T47D (cell line): ENCODE measurements around the genes AHI1 and MAP7.

- RRBS, result no CpG with 5 or more reads among the region's 6 CpGs
Observed at GRCh38 chr6:134593812-134594202, 275.9 kb upstream of the SGK1 start.

DNA sequence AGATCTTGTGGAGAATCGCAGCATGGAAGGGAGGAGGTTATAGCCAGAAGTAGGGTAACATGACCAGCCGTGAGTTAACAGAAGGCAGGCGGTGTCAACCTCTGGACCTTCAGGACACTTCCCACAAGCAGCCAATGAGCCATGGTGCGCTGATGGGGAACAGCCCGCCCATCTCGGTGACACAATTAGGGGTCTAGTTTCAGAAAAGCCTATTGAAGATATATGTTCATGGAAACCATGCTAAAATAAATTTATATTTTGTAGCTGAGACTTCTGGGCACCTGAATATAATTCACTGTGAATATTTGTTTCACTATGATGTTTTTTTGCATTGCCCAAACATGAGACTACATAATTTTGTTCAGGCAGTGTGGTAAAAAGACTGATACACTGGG lies 98.2 kb downstream of the ALDH8A1 start:
- RRBS, result no CpG with 5 or more reads among the region's 6 CpGs

GRCh38 chr6:134853606-134853959 lies 96.3 kb downstream of the ALDH8A1 start:
- RRBS, result no CpG with 5 or more reads among the region's 5 CpGs

- RRBS, result no CpG with 5 or more reads among the region's 7 CpGs
Observed at GRCh38 chr6:134933933-134934483, 15.9 kb downstream of the ALDH8A1 start.

DNA sequence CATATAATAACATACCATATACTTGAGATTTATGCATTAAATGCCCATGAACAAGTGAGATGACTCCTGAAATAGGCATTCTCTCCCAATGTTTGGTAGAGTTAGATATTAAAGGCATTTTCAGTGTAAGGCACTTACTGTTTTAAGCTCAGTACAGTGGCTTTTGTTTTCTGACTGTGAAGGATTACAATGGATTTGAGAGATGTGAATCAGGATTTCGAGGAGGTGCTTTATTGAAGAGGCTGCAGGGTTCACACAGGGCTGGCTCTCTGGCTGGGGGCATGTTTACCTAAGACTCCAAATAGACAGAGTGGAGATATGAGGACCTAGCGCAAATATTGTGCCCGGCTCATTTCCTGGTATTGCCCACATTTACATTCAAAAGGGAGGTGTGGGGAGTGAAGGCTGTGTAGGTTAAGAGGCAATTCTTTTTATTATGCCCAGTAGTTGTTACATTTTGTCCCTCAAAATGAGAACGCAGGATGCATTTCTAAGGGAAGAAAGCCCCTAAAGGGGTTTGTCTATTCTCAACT lies 70.3 kb downstream of the MYB start:
- RRBS, result no CpG with 5 or more reads among the region's 4 CpGs

DNA sequence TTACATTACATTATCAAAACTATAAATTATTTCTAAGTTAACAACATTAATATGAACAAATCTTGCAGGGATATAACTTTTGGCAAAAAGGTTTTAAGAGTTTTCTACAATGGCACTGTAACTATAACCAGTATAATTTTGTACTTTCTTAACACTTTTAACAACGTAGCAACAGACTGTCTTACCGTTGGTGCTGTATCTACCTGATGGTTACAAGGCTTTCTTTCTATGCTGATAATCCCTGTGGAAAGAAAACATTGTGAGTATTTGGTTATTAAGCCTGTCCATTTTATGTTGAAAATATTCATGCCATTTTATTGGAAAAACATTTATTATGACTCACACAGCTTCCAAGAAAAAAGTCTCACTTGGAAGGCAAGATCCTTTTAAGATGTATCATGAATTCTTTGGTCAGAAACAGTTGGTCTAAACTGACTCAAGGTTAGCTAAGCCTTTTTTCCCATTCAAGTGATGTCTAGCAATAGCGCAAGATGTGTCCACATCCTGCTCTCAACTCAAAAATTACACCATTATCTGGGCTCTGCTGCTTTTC lies 139.5 kb downstream of the AHI1 start:
- RRBS, result no CpG with 5 or more reads among the region's 3 CpGs

DNA sequence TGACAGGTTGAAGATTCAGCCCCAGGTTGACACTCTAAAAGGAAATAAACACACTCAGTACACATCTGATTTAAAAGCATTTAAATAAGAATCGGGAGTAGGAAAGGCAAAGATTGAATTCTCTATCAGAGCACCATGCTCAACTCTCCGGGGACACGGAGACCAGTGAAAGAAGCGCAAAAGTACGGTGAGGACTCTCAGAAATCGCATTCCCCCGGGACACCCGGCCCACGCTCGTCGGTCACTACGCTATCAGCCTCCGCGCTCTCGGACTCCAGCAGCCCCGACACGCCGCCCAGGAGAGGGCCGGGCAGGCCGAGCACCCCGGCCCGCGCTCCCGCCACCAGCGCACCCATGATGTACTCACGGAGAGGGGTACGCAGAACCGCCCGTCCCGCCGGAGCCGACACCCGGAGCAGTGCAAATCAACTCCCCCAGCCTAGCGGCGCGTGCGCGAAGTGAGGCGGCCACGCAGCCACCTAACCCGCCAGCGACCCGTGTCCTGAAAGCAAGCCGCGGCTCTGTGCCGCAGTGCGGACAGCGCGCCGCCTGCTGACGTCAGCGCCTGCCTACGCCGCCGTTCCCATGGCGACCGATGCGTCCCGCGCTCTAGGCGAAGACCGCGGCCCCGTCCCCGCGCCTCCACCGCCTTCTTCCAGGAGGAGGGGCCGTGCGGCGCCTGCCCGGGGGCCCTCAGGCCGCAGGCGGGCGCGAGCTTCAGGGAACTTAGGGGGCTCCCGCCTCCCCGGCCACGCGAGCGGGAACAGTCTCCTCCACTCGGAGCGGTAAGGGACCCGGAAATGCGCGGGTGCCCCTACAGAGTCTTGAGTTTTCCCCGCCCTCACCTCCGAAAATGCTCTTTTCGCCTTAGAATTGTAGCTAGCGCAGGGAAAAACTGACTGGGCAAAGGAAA lies at the start of gene AHI1:
AHI1 (minus strand) TSS at position 525 of the 913 bp plus-strand sequence.
- RRBS, result 2% methylated on average over 39 of the region's 89 CpGs

DNA sequence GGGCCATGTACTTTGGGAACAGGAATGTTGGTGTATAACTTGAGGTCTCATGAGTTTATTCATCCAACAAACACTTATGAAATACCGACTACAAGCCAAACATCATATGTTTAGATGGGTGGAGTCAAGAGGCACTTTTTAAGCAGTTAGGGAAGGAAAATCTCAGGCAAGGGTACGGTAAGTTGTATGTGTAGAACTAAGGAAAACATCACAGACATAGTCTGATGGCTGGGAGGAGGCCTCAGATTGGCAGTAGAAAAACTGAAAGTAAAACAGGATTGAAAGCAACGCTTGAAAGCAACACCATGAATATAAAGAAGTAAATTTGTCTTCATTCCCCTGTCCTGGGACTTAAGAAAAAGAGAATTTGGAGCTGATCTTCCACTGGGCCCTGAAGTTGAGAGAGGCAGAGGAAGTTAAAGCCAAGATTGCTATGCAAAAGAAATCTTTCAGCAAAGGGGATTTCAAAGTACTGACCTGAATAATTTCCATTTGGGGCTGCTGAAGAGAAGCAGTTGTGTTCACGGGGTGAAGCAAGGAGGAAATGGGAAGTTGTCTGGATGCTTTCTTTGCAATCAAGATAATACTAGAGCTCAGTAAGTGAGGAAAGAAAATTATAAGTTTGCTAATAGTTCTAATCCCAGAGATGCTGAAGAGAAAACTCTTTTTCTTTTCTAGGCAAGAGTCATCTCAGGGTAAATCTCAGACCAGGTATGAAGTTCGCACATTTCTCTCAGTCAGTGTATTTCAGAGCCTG lies 29.0 kb downstream of the PDE7B start:
- RRBS, result no CpG with 5 or more reads among the region's 5 CpGs

DNA sequence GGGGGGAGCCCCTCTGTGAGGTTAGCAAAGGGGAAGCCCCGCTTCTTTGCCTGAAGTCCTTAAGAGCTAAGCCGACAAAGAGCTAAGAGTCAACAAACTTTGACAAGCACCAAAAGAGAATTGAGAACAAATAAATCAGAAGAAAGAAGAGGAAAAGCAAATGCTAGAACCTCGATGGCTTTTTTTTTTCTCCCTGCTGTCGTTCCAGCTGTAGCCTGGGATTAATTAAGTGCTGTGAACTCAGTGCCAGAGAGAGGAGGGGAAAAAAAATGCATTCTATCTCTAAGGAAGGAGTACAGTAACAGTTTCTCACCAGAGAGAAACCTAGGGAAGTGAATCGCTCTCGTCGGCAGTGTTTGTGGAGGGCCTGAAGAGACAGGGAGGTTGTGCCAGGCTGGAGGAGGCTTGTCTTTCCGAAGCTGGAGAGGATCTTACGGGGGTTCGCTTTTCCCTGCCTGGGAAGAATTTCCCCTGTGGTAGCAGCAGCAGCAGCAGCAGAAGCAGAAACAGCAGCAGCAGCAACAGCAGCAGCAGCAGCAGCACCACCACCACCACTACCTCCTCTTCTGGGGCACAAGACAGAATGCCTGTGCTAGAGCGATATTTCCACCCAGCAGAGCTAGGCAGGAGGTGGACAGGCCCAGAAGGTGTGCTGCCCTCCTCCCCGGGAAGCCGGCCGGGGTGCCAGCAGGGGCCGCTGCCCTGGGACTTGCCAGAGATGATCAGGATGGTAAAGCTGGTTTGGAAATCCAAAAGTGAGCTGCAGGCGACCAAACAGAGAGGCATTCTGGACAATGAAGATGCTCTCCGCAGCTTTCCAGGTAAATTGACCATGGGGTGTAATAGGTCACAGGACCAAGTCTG lies 186.4 kb downstream of the PDE7B start:
- RRBS, result no CpG with 5 or more reads among the region's 17 CpGs

DNA sequence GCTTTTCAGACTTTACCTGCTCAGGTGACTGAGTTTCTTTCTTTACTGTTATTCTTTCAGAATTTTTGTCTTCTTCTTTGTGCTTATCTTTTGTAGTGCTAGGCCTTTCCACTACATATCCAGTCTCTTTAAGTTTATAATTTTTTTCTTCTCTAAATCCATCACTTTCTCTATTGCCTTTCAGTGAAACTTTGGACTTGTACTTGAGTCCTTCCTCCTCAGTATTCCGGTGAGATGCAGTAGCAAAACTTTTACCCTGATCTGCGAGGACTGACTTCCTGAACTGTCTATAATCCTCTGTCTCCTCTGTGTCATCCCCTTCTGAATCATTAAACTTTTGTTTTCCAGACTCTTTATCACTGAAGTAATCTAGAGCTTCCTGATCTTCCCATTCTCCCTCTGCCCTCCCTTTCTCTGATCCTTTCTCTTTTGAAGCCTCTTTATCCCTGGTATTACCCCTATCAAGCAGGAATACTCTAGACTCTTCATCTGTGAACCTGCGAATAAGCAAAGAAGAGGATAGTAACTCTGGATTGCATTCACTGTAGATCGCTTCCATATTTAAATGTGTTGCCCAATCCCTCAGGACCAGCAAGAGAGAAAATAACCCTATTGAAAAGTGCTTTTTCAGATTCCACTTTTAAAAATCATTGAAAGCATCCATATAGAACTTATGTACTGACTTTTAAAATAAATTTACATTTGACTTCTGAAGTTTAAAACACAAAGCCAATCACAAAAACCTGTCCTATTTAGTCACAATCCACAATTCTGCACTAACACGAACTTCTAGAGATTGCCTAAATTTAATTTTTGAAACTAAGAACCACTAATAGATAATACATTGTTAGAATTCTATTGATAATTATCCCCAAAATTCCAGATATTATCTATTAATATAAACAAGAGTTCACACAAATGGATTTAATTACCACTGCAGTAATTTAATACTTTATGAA lies 13.4 kb downstream of the BCLAF1 start:
- RRBS, result no CpG with 5 or more reads among the region's 5 CpGs

GRCh38 chr6:136511539-136512351 lies 38.5 kb downstream of the MAP7 start:
- RRBS, result no CpG with 5 or more reads among the region's 7 CpGs

DNA sequence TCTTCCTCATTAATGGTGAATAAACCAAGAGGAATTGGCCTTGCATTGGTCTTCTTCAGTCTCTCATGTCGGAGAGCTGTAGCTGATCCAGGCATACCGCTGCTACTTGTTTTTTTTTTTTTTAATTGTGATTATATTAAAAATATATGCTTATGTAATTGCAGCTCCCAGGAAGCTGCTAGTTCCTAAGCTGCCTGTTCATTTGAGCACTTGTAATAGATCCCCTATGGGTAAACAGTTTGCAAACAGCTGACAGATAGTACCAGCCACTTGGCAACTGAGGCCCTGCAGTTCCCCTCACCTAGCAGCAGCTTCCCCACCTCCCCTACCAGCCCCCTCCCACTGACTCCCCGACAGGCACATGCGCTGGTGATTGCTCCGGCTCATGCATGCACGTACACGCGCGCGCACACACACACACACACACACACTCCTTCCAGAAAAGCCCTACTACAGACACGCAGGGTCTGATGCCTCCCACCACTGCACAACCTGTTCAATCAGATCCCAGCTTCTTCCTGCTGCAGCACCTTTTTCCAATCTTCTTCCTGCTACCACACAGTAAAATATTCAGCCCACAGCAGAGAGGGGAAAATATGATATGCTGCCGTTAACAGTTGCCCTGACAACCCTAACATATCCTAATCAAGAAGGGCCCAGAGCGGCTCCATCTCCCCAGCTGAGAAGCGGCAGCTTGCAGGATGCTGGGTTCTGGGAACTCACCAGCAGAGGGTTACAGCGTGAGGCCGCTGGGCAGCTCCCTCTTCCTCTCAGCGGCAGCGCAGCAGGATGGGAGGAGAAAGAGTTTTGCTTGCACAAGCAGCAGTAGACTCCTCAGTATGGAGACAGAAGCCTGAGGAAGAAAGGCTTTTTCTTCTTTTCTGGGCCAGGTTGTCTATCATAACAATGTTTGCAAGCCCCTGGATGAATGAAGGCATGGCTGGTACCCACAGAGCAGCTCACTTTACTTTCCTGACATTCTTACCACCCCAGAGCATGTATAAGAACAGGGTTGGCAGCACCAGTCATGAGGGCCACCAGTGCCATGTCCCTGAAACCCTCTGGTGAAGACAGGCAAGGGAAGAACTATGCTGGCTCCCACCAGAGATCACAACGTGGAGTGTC lies 24.0 kb downstream of the MAP7 start:
- RRBS, result no CpG with 5 or more reads among the region's 19 CpGs

- RRBS, result 3% methylated on average over 18 of the region's 89 CpGs
Observed at GRCh38 chr6:136550277-136551118, at the start of gene MAP7. TSS of gene MAP7 (minus strand) at chr6:136550422.

DNA sequence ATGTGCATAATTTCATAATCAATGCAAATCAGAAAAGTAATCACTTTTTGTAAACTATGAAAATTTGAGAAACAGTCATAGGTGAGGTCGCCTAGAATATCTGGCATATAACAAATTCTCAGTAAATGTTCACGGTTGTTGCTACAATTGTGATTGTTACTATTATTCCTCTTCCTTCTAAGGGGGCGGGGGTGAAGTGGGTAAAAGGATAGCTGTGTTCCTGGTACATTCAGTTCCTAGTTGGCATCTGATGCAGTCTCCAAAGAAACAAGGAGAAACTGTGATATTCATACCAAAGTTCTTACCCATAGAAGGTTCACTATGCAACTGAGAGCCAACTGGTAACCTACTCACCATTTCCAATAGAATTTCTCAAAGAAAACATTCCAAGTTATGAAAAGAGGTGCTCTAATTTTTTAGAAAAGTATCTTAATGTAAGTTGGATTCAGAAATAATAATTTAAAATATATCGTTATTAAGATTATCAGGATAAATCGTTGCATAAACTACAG lies 13.2 kb upstream of the MAP7 start:
- RRBS, result no CpG with 5 or more reads among the region's 5 CpGs

GRCh38 chr6:136772930-136773480 lies 19.3 kb downstream of the MAP3K5 start:
- RRBS, result no CpG with 5 or more reads among the region's 5 CpGs

DNA sequence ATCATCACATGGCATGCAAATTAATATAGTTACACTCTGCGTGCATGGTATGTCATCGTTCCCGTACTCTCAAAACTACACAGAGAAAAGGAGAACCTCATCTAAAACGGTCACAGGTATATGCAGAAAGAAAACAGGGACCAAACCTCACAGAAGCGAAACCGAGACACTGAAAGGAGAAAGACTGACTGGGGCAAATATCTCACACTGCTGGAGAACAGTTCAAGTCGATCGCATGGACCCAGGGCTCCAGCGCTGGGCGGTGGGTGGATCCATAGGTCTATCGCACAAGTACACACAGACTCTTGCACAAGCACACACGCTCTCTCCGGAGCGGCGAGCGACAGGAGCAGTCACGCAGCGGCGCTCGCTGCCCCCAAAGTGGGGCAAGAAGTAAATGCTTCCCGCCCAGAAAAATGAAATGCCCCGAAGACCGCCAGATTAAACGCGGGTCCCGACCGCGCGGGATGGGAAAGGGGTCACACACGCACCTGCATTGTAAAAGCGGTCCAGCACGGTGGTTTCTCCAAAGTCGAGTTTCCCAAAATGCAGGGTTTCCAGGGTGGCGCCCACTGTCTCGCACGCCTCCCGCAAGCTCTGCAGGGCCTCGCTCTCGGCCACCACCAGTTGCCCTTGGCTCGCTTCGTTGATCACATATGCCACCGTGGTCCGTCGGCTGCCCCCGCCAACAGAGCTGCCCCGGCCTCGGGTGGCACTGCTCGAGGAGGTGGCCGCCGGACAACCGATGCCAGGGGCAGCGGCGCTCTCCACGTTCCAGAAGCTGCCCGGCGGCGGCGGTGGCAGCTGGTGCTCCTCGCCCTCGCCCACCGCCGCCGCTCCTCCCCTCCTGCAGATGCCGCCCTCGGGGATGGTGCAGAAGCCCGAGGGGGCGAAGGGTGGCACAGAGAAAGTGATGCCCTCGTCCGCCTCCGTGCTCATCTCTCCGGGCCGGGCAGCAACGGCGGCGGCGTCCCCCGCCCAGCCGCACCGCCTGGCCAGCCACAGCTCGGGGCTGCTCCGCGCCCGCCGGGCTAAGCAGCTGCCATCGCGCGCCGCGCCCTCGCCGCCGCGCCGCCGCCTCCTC lies 716 bp downstream of the MAP3K5 start:
- RRBS, result under 1% methylated on average over 29 of the region's 95 CpGs

DNA sequence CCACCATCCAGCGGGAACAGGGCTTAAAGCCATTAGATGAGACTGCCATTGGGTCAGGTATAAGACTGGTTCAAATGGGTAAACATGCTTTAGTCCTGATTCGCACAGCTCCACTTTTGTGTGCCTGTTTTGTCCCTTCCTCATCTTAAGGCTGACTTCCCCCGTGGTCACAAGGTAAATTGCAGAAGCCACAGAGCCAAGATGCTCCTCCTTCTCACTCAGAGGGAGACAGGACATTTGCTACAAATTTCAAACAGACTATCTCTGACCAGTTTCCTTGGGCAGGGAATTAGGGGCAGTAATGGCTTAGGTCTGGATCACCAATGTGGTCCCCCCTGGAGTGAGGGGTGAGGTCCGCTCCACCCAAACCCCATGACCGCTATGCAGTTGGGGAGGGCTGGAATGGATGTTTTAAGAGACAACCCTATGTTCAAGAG lies 11.4 kb upstream of the IFNGR1 start:
- RRBS, result no CpG with 5 or more reads among the region's 5 CpGs

GRCh38 chr6:137648098-137648404 lies 153.9 kb upstream of the OLIG3 start:
- RRBS, result no CpG with 5 or more reads among the region's 3 CpGs

DNA sequence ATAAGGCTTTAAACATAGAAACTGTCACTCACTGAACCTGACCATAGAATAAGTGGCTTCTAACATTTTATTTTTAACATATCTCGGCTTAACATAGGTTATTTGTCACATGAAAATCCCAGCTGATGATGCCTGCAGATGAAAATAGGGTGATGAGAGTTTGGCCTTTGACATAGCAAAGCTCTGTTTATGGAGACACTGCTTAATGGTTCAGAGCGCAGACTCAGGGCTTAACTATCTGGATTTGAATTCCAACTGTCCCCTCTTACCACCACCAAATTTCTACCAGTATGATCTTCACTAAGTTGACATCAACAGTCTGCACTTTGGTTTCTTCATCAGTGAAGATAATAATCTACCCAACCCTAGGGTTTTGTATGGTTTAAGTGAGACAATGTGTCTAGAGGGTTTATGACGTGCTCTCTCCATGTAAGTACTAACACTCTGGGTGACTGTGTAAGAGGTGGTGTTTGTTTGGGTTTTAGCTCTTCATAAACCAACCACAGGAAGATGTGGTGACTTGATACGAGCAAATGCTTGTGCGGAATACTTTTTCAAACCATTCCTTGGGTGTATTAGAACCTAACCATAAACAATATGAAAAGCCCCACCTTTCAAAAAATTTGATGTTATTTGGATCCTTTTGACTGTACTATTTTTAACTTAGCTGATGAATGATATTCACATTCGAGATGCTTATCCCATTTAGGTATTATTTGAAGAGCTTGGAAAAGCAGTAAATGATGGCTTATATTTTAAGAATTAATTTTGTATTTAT lies 151.4 kb upstream of the TNFAIP3 start:
- RRBS, result no CpG with 5 or more reads among the region's 6 CpGs

GRCh38 chr6:137823713-137824957 lies 42.9 kb upstream of the TNFAIP3 start:
- RRBS, result no CpG with 5 or more reads among the region's 12 CpGs